HGPS cell (cell line): ENCODE measurements around a stretch of chr14.

- RRBS, result no CpG with 5 or more reads among the region's 1 CpG
These were observed 104.9 kb downstream of the BEGAIN start for GRCh38 chr14:100482325-100482687.

GRCh38 chr14:100529455-100529654, 57.9 kb downstream of the BEGAIN start:
- RRBS, result no CpG with 5 or more reads among the region's 2 CpGs

GRCh38 chr14:100533962-100534642, 53.1 kb downstream of the BEGAIN start:
- RRBS, result no CpG with 5 or more reads among the region's 11 CpGs

GRCh38 chr14:100547770-100548448, 39.3 kb downstream of the BEGAIN start:
- RRBS, result no CpG with 5 or more reads among the region's 18 CpGs

DNA sequence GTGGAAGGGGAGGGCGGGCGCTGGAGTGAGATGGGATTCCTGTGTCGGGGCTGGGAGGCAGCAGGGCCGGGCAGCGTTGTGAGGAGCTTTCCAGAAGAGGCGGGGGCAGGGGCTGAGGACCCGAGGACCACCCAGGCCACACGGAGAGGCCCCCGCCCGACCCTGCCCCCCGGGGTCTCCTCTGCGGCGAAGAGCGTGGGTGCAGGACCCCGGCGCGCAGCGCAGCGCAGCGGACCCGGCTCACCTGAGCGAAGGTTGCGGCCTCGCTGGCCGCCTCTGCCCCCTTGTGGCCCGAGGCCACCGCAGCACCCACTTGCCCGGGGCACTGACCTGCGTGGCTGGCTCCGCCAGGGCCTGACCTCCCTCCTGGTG, 67.5 kb upstream of the BEGAIN start:
- RRBS, result 15% methylated on average over 18 of the region's 30 CpGs

DNA sequence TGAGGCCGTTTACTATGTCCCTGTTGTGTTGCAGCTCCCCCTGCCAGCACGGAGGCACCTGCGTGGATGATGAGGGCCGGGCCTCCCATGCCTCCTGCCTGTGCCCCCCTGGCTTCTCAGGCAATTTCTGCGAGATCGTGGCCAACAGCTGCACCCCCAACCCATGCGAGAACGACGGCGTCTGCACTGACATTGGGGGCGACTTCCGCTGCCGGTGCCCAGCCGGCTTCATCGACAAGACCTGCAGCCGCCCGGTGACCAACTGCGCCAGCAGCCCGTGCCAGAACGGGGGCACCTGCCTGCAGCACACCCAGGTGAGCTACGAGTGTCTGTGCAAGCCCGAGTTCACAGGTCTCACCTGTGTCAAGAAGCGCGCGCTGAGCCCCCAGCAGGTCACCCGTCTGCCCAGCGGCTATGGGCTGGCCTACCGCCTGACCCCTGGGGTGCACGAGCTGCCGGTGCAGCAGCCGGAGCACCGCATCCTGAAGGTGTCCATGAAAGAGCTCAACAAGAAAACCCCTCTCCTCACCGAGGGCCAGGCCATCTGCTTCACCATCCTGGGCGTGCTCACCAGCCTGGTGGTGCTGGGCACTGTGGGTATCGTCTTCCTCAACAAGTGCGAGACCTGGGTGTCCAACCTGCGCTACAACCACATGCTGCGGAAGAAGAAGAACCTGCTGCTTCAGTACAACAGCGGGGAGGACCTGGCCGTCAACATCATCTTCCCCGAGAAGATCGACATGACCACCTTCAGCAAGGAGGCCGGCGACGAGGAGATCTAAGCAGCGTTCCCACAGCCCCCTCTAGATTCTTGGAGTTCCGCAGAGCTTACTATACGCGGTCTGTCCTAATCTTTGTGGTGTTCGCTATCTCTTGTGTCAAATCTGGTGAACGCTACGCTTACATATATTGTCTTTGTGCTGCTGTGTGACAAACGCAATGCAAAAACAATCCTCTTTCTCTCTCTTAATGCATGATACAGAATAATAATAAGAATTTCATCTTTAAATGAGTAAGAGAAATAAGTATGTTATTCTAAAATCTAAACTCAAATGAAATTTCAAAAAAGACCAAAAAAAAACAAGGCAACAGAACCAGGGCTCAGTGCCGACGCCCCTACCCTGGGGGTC, 7.8 kb downstream of the DLK1 start:
- RRBS, result no CpG with 5 or more reads among the region's 55 CpGs

DNA sequence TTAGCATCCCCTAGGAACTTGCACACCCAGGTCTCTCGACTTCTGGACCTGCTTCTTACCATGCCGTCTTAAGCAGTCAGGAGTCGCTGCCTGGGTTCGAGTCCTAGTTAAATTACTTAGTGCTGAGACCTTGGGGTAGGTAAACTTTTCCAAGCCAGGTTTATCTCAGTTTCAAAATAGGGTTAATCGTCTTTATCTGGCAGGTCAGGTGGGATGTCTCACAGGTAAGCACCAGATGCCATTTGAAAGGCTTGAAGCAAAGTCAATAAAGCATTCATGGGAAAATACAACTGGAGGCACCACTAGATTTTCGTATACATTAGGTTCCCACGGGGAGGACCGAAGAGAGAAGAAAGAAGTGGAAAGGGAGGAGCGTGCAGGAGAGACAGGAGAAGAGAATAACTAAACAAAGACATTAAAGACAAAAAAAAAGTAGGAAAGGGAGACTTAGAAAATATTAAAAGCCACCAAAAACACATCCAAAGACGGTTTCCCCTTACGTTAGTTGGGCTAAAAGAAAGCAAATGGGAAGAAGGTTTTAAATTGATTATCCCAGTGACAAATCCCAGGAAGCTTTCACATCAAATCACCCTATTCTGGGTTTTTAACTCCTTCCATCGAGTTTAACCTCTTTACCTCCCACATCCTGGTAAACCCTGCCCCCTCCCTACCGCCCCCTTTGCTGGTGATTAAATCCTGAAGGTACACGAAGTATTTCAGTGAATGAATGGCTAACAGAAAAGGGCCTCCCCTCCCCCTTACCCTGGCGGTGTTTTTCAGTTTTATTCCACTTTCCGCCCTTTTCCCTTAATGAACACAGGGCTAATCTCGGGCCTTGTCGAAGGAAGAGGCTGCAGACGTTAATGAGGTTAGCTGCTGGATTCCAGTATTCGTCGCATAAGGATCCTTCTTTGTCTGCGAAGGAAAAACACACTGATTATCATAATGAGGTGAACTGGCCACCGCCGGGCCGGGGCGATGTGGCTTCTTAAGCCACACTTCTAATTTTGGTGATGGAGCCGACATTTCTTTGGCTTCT, 71.5 kb downstream of the RTL1 start:
- RRBS, result no CpG with 5 or more reads among the region's 27 CpGs

DNA sequence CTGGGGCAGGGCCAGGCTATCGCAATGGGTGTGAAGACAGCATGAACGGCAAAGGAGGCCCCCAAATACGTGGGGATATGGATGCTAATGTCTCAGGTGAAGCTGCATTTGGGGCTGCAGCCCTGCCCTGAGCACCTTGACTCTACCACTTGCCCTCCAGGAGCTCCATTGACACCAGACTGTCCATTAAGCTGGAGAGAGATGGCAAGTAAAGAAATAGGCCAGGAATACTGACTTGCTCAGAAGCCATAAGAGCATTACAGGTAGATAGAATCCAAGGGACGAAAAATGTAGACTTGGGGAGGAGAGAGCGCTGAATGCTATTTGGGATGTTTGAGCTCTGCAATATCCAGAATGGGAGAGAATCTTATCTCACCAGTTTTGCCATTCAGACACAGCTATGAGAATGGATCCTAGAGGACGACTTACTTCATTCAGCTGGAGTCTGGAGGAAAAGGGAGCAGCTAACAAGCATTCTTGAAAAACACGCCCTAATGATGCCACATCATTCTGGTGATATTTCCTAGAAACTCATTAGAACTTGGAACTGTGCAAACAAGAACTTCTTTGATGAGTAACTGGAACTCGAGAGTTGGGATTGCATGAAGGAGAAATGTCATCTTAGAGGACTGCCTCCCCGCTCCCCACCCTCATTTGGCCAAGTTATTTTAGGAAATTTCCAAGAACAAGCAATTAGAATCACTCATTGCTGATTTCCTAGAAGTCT, 38.8 kb downstream of the RTL1 start:
- RRBS, result no CpG with 5 or more reads among the region's 9 CpGs

- RRBS, result 88% methylated on average over 7 of the region's 11 CpGs
These were observed 102.0 kb upstream of the RTL1 start for GRCh38 chr14:101005401-101006002.

- RRBS, result no CpG with 5 or more reads among the region's 6 CpGs
These were observed 217.0 kb upstream of the RTL1 start for GRCh38 chr14:101120455-101120930.

GRCh38 chr14:101364515-101365394, 396.8 kb upstream of the PPP2R5C start:
- RRBS, result 16% methylated on average over 6 of the region's 46 CpGs

DNA sequence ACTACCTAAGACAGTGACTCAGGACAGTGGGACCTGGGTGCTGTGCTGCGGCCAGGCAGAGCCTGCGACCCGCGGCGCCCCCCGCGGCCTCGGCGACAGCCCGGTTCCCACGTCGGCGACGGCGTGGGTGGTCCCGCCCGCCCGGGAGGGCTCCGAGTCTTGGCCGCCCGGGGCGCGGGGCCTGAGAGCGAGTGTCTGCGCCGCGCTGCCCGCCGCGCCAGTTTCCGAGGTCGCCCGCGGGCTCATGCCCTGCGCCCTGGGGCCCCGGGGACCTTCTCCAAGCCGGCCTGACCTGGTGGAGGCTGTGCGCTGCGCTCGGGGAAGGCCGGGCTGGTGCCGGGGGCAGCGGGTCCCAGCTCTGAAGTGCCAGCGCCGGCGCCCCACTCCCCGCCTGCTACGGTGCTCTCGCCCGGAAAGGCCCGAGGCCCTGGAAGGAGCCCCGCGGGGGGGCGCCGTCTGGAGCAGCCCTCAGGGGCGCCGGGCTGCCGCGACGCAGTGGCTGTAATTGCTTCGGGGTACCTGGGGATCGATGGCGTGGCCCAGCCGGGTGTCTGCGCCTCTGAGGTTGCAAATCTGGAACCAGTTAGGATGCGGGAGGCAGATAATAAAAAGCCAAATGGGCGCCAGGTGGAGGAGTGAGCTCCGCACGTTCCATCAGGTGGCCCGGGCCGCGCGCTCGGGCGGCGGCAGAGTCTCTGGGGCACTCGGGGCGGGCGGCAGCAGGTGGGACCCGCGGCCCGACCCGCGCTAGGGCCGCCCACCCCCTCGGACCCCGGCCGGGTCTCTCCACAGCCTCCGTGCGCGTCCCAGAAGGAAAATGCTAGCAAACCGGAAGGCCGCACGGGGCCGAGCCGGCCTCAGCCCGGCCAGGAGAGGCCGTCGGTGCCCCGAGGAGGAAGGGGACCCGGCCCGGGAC, 302.6 kb upstream of the PPP2R5C start:
- RRBS, result 14% methylated on average over 61 of the region's 102 CpGs

GRCh38 chr14:101475876-101476238, 285.7 kb upstream of the PPP2R5C start:
- RRBS, result no CpG with 5 or more reads among the region's 12 CpGs

- RRBS, result no CpG with 5 or more reads among the region's 8 CpGs
These were observed 265.7 kb upstream of the PPP2R5C start for GRCh38 chr14:101495760-101496312.

DNA sequence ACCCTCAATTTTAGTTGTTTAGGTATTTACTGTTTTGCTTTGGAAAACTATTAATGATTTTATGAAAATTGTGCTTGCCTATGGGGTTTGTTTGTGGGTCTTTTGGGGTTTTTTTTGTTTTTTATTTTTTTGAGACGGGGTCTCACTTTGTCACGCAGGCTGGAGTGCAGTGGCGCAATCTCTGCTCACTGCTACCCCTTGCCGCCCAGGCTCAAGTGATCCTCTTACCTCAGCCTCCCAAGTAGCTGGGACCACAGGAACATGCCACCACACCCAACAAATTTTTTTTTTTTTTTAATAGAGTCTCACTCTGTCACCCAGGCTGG, 1.6 kb downstream of the PPP2R5C start:
- RRBS, result no CpG with 5 or more reads among the region's 4 CpGs

DNA sequence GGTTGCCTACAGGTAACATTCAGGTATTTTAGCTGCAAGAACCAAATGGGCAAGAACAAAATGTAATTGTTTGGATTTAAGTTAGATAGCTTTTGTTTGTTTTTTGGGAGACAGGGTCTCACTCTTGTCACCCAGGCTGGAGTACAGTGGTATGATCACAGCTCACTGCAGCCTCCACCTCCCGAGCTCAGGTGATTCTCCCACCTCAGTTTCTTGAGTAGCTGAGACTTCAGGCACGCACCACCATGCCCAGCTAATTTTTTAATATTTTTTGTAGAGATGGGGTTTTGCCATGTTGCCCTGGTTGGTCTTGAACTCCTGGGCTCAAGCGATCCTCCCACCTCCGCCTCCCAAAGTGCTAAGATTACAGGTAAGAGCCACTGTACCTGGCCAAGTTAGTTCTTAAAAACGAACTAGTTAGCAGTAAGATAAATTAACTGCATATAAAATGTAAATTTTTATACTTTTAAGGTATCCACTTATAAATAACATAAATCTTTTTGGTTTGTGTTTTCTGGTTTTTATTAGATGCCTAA, 49.8 kb downstream of the PPP2R5C start:
- RRBS, result no CpG with 5 or more reads among the region's 5 CpGs

DNA sequence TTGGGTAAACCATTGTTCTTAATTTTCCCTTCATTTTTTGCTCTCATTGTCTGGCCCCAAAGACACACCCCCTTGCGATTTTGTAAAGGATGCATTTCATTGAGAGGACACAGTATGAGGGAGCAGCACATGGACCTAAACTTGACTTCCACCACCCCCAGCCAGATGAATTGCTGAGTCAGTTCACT, 71.9 kb downstream of the PPP2R5C start:
- RRBS, result no CpG with 5 or more reads among the region's 1 CpG

DNA sequence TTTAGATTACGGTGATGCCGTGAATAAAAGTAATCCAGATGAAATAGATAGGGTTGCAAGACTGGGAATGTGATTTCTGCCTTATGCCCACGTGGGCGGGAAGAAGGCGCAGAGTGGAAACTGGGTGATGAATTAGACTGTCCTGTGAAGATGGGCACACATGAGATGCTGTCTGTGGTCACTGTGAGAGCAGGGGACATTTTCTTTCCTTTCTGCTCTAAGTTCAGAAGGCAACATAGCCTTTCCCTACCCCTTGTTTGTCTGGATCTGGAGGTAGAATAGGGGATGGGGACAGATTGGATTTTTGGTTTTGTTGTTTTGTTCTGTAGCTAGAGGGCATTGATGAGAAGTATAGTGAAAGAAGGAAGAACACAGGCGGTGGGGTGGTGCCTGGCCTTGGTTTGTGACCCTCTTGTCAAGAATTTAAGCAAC, 97.8 kb downstream of the PPP2R5C start:
- RRBS, result no CpG with 5 or more reads among the region's 6 CpGs

GRCh38 chr14:102004775-102005327, 40.5 kb downstream of the DYNC1H1 start:
- RRBS, result no CpG with 5 or more reads among the region's 10 CpGs

- RRBS, result no CpG with 5 or more reads among the region's 17 CpGs
These were observed 44.5 kb downstream of the HSP90AA1 start for GRCh38 chr14:102042324-102042795.